Mesenchymal stem cell of the bone marrow (primary cell): ENCODE results near the genes IPPK, MFSD14B, FBP2 and FBP1.

GRCh38 chr9:92404261-92404446 lies 224 bp downstream of the OGN start:
- CAGE, long polyA plus RNA: no peak

- CAGE, long polyA plus RNA: no peak
Measured at GRCh38 chr9:92410245-92410578, 5.8 kb upstream of the OGN start.

DNA sequence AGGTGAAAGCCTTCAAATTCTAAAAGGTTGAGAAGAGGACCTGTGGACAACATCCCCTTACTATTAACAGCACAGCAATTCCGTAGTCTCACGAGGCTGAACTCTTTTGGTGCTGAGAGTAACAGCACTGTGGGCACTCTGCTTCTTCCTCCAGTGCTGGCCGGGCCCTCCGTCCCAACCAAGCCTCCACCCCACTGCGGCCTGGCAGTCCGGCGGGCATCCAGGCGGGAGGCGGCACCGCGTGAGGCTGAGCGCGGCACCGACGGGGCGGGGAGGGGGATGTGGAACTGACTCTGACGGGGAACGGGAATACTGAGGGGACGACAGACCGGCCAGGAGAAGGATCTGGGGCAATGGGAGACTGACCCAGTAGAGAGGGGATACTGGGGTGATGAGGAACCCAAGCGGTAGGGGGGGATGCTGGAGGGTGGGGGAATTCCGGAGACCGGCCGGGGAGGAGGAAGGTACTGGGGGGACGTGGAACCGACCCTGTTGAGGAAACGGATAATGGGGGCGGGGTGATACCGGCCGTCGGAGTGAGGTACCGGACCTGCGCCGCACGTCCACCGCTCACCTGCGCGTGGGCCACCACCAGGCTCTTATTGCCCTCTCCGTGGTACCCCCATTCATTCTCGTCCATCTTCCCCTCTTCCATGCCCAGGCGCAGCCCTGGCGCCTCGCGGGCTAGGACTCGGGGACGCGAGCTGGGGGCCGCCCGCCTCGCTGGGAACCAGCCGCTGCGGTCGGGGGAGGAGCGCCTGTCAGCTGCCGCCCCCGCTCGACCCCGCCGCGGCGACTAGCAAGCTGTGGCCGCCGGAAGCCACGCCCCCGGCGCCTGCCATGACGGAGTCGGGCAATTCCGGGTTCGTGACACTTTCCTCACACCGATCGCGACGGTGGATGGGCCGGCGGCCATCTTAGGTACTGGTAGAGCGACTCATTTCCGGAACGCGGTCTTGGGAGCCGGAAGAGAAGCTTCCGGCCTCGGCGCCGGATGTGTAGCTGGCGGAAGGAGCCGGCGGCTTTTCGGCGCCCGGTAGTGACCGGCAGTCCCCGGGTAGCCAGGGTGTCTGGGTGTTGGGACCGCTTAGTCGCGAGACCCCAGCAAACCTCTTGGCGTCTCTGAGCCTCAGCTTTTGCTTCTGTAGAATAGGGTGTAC lies at the start of gene IPPK:
TSS of gene IPPK (minus strand) at position 798 of the 1,160 bp plus-strand sequence.
- CAGE, long polyA plus RNA: no peak

DNA sequence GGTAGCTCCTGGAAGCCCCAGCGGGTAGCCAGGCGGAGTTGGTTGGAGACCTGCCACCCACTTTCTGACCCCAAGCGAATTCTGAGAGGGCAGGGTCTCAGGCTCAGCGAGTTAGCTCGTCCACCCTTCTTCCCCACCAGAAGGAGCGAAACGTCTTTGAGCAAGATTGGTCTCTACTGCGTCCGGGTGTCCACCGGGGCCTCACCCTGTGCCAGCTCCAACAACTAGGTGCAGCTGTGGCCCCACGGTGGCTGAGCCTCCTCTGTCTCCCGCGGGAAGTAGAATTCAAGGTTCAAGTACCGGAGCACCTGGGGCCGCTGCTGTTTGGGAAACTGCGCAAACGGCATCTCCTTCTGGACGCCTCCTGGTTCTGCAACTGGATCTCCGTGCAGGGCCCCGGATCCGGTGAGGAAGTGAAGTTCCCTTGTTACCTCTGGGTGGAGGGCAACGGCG lies 34.3 kb upstream of the FGD3 start:
- CAGE, long polyA plus RNA: no peak

DNA sequence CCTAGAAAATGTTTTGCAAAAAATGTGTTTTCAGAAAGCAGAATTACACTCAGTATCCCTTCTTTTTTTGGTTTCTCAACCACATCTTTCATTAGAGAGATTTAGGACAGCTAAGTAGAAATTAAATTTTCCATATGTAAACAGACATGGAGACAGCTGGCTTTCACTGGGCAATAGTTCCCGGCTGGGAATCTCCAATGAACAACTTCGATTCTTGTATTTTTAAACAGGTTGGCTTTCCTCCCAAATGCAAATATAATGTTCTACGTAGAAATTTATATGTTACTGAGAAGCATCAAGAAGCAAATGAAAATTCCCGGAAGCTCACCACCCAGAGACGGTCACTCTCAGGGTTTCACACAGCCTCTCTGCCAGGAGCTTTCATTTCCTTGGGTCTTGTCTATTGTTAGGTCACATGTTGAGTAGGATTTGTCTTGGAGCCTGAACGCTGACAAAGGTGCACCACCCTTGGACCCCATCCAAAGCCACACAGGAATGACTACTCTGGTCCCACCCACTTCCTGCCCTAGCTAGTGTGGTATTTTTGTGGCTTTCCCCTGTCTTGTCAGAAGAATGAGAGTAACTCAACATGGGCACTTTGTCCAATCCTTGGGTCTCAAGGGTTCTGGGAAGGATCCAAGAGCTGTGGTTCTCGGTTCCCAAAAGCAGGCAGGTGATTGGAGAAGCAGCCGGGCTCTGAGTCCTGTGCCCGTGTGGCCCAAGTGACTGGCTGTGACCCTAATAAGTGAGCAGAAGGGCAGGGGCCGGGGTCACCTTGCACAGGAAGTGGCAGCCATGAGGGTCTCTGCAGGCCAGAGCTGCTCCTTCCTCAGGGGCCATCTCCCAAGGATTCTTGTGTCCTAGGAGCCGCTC lies 6.7 kb downstream of the FGD3 start:
- CAGE, long polyA plus RNA: no peak

DNA sequence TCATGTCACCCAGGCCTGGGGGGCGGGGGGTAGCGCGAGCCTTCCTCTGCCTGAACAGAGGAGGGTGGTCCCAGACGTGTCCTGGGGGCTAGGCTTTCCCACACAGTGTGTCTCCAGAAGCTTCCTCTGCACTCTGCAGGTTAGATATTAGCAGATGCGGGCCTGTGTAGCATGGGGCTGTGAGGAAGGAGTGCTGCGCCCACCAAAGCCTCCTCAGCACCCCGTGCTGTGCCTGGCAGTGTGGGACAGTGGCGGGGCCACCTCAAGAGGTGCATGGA lies 17.4 kb downstream of the FGD3 start:
- CAGE, long polyA plus RNA: no peak

DNA sequence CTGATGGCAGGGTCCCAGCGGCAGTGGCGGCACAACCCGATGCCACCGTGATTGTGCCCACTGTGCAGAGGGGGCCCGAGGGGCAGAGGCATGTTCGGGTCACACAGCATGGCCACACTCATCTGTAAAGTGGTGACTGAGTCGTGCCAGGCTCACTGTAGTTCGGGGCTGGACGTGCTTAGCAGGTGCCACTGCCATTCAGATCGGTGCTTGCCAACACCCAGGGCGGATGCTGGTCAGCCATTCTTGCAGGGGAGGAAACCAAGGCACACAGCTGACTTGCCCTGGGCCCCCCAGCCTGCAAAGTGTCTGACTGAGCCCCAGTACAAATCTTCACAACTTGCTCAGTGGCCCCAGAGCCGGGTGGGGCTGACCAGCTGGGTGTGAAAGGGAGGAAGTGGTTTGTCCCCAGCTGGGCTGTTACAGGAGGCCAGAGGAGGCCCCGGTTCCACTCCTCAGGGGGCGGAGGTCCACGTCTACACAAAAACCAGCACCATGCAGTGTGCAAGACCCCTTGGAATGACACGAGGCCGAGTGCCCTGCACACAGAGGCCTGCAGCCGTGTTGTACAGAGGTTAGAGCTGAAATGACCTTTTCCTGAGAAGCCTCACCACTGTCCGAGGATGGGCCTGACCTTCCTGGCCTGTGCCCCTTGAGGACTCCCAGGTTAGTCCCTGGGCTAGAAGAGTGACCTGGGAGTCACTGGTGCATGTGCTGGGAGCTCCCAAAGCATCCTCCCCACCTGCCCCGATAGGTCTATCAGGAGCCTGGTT lies 17.9 kb downstream of the FGD3 start:
- CAGE, long polyA plus RNA: no peak

DNA sequence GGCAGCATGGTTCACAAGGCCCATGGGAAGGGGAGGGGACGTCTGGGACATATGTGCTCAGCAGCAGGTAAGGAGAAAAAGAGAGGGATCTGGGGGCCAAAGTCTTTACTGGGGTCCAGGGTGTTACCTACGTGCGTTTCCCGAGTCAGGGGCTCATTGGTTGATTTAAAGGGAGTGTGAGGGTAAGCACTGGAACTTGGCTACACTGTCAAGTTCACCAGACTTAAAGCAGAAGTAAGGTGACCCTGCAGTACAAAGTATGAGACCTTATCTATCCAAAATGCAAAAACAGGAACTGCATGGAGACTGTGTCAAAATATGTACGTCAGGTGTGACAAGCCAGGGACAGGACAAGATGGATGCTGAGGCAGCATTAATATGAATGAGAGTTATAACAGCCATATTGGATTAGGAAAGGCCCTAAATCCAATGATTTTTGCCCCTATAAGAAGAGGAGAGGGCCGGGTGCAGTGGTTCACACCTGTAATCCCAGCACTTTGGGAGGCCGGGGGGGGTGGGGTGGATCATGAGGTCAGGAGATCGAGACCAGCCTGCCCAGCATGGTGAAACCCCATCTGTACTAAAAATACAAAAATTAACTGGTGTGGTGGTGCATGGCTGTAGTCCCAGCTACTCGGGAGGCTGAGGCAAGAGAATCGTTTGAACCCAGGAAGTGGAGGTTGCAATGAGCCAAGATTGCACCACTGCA lies 15.3 kb upstream of the SUSD3 start:
- CAGE, long polyA plus RNA: no peak

DNA sequence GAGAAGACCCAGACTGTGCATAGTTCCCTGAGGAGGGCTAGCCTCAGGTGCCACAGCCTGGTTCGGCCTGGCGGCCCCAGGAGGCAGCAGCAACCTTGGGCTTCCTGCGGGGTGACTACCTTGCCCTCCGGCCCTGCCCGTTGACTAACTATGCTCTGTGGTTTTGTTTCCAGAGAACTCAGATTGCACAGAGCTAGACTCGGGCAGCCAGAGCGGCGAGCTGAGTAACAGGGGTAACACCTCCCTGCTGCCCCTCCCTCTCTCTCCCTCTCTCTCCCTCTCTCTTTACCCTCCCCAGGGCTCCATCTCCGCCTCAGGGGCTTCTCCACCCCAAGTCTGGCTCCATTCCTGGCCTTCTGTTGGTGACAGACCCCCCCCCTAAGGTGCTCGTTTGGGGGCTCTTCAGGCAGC lies 15.7 kb downstream of the CARD19 start:
- CAGE, long polyA plus RNA: no peak

- CAGE, long polyA plus RNA: no peak
Measured at GRCh38 chr9:93130890-93131948, 2.8 kb downstream of the NINJ1 start.

DNA sequence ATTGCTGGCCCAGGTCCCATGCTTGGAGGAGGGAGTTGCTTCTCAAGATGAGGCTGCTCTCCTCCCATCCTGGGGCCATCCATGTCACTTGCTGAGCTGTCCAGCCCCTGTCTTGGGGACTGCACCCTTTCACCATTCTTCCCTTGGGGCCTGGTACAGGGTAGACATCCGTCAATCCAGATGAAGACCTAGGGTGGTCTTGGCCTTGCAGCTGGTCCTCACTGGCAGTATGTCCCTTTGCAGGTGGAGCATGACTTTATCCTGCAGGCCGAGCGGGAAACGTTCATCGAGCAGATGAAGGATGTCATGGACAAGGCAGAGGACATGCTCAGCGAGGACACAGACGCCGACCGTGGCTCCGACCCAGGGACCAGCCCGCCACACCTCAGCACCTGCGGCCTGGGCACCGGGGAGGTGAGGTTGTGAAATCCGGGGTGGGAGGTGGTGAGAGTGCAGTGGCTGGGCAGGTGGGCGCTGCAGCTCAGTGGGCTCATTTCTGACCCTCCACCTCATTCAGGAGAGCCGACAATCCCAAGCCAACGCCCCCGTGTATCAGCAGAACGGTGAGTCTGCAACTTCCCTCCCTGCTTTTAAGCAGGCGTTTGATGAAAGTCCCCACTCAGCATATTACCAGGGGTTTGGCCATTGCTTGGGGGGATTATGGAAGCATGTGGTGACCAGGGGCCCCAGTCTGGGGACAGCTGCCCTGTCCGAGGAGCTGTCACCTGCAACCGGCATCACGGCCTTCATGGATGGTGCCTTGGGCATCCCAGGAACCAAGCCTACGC lies 83.8 kb downstream of the WNK2 start:
- CAGE, long polyA plus RNA: no peak

DNA sequence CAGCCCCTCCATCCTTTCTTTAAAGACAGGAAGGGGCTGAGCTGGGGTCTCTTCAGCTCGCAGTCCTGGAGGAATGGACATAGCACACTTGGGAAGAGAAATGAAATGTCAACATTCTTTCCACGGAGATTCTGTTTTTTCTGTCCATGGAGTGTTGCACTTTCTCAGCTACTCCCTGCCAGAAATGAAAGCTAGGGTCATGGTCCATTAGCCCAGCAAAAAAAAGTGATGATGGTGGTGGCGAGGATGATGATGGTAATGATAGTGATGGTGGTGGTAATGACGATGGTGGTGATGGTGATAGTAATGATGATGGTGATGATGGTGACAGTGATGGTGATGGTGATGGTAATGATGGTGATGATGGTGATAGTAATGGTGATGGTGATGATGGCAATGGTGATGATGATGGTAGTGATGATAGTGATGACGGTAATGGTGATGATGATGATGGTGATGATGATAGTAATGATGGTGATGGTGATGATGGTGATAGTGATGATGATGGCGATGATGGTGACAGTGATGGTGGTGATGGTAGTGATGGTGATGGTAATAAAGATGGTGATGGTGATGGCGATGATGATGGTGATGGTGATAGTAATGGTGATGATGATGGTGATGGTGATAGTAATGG lies 38.3 kb downstream of the PHF2 start:
- CAGE, long polyA plus RNA: no peak

DNA sequence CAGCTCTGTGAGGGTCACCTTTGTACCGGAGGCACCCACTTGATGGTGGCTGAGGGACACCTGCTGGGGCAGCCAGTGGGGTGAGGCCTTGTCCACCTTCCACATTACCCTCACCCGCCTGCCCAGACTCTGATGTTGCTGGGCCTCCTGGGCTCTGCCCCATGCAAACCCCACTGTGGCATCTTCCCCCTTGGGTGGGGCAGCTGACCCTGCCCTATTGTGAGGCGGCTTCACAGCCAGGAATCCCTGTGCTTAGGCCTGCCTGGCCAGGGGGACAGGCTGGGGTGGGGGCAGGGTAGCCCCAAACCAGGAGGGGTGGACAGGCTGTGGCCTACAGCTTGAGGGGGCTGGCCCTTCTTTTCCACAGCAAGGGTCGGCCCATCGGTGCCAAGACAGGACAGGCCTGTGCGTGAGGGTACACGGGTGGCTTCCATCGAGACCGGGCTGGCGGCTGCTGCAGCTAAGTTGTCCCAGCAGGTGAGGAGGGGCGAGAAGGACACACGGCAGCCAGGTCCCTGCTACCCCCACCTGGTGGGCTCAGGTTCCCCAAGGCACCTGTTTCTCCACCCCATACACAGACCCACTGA lies 99.0 kb downstream of the PHF2 start:
- CAGE, long polyA plus RNA: no peak

GRCh38 chr9:94030211-94031349 lies 53.7 kb upstream of the PTPDC1 start:
- CAGE, long polyA plus RNA: no peak

- CAGE, long polyA plus RNA: no peak
Measured at GRCh38 chr9:94182233-94182898, 76.7 kb upstream of the ZNF169 start.

GRCh38 chr9:94300879-94301371 lies 27.5 kb downstream of the NUTM2F start:
- CAGE, long polyA plus RNA: no peak

- CAGE, long polyA plus RNA: no peak
Measured at GRCh38 chr9:94374098-94375053, at the start of gene MFSD14B. Gene MFSD14B, plus strand, starts transcription at chr9:94374569.

- CAGE, long polyA plus RNA: no peak
Measured at GRCh38 chr9:94459927-94460484, 85.6 kb downstream of the MFSD14B start.

GRCh38 chr9:94593524-94594251 lies at the start of gene FBP2:
Gene FBP2, minus strand, starts transcription at chr9:94593824.
- CAGE, long polyA plus RNA: no peak

- CAGE, long polyA plus RNA: no peak
Measured at GRCh38 chr9:94638886-94639699, at the start of gene FBP1. Gene FBP1, minus strand, starts transcription at chr9:94639518.